ENCODE results near the genes ATP1A2, CASQ1, NCSTN and VANGL2.

GRCh38 chr1:159938076-159938855 is 7.1 kb downstream of the IGSF9 start:
- RRBS: no CpG with 5 or more reads among the region's 8 CpGs

DNA sequence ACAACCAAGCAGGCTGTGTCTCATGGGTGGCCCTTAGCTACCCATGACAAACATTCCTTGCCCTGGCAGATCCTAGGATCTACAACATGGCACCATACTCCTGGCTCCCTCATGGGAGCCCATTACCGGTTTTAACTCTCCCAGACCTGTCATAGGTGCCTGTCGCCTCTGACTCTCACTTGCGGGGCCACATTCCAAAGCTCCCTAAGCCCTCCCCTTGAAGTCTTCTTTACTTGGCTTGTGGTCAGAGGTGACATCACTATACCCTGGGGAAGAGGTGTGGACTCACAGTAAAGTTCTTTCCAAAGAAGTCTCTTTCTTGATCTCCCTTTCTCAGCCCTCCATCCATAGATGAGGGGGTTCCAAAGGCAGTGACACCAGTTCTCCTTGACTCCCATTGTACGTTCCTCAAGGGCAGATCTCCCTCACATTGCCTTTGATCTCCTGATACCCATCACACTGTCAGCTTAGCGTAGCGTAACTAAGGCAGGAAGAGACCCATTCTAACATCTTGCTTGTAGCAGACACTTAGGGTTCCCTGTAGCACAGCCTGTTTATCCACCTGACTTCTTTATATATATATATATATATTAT is 5.5 kb upstream of the SLAMF9 start:
- RRBS: no CpG with 5 or more reads among the region's 6 CpGs

GRCh38 chr1:159970880-159971765 is 17.1 kb upstream of the SLAMF9 start:
- RRBS: no CpG with 5 or more reads among the region's 14 CpGs

- RRBS: no CpG with 5 or more reads among the region's 6 CpGs
Observed at GRCh38 chr1:160032519-160033032, 786 bp upstream of the PIGM start.

DNA sequence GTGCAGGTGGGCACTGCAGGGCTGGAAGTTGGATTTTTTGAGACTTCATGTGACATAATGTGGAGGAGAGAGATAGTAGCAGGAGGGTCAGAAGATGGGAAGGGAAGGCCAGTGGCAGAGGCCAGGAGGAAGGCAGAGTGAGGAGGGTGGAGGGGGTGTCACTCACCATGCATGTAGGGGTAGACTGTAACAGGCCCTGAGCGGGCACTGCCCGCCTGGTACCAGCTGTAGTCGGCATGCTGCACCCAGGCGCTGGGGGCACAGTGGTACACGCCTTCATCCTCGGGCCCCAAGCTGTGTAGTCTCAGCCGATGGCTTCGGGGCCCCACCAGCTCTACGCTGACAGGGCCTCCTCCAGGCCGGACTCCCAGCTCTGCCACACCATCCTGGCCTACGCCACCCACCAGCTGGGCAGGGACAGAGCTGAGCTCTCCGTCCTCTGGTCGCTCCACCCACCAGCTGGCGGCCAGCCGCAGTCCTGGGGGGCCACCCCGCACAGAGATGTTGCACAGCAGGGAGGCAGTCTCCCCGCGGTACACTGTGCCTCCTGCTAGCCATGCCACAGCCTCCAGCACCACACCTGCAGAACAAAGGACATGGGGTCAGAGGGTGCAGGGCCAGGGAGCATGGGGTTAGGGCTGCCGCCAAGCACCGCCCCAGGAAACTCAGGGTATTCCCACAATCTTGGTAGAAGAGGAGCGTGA is 6.2 kb downstream of the IGSF8 start:
- RRBS: no CpG with 5 or more reads among the region's 21 CpGs

- RRBS: no CpG with 5 or more reads among the region's 12 CpGs
Observed at GRCh38 chr1:160115468-160115967, at the start of gene ATP1A2. ATP1A2 (plus strand) TSS chr1:160115759.

- RRBS: no CpG with 5 or more reads among the region's 9 CpGs
Observed at GRCh38 chr1:160117538-160118210, 2.1 kb downstream of the ATP1A2 start.

GRCh38 chr1:160189878-160190905 is at the start of gene CASQ1:
CASQ1 (plus strand) TSS chr1:160190575.
- RRBS: 45% methylated on average over 3 of the region's 18 CpGs

GRCh38 chr1:160238233-160238967 is 23.9 kb downstream of the DCAF8 start:
- RRBS: no CpG with 5 or more reads among the region's 6 CpGs

DNA sequence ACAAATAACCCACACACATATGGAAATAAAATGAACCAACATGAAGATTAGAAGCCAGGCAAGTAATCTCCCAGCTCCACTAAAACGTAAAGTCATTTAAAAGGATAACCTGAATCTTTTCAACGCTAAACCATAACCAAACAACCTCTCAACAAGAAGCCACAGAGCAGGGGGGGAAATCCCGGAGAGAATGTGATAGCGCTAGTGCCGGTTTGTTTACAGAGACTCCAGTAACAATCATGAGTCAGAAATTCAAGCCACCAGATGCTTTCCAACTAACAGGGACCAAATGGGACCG is 901 bp downstream of the DCAF8 start:
- RRBS: no CpG with 5 or more reads among the region's 6 CpGs

DNA sequence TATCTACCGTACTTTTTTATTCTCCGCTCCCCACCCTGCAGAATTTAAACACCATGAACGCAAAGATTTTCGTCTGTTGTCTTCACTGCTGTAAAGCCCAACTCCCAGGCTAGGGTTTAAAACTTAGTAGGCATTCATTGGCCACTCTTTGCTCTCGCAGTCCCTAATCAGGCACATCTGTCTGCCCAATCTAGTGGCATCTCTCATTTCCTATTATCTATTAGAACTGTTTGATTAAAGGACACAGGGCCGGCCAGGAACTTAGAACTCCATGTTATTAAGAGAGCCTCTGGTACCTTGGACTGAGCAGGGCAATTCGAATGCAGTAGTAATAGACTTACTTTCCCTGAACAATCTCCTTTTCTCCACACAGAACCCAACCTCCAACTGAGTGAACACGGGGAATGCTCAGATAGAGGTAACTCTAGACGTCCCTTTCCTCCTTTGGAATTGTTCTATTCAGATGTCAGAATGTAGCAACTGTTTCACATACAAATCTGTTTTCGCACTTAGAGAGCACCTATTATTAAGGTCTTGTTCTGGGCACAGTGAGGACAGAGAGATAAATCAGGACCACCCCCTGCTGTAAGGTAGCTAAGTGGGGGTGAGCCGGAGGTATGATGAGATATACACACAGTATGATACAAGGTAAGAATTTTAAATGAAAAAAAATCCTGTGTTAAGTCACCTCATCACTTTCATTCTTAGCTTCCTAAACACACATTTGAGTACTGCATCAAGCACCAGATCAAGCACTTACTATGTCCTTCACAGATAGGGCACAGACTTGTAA is 1.2 kb upstream of the PEX19 start:
- RRBS: no CpG with 5 or more reads among the region's 11 CpGs

DNA sequence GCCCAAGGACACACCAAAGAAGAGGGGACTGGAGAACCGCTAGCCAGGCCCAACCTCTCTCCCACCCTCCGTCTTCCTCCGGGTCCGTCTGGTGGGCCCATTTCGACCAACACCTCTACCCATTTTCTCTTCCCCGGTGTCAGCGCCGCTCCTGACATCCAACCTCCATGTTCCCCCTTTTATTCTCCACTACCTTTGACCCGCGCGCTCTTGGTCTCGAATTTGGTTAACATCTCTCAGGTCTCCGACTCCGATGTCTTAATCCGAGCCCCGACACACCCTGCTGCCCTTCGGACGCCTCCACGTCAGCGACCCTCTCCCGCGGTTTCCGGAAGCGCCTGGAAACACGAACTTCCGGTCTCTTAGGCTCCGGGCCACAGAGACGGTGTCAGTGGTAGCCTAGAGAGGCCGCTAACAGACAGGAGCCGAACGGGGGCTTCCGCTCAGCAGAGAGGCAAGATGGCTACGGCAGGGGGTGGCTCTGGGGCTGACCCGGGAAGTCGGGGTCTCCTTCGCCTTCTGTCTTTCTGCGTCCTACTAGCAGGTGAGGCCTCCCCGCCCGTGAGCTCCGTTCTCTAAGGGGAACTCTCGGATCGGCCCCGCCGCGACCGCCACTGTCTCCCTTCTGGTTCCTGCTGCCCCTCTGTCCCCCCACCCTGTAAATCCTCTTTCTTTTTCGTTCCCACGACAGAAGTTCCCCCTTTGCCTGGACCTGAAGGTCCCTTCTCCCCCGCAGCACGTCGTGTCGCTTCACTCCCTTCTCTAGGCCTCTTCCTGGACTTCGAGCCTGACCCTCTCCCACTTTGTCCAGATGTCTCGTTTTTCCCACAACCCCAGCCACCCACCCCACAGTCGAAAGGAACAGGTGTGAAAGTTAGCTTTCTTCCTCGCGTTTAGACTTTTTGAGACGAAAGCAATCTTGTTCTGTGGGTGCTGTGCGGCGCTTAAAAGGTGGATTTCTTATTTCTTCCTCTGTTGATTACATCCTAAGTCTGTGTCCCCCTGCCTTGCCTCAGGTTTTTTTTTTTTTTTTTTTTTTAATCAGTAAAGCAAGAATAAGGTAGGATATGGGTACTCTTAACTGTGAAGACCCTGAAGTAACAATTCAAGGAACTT is at the start of gene NCSTN:
Gene NCSTN, plus strand, starts transcription at position 446 of the 1,116 bp plus-strand sequence.
- RRBS: 0% methylated on average over 4 of the region's 60 CpGs

GRCh38 chr1:160400225-160401286 is at the start of gene VANGL2:
VANGL2 (plus strand) TSS chr1:160400564.
- RRBS: 3% methylated on average over 35 of the region's 81 CpGs

DNA sequence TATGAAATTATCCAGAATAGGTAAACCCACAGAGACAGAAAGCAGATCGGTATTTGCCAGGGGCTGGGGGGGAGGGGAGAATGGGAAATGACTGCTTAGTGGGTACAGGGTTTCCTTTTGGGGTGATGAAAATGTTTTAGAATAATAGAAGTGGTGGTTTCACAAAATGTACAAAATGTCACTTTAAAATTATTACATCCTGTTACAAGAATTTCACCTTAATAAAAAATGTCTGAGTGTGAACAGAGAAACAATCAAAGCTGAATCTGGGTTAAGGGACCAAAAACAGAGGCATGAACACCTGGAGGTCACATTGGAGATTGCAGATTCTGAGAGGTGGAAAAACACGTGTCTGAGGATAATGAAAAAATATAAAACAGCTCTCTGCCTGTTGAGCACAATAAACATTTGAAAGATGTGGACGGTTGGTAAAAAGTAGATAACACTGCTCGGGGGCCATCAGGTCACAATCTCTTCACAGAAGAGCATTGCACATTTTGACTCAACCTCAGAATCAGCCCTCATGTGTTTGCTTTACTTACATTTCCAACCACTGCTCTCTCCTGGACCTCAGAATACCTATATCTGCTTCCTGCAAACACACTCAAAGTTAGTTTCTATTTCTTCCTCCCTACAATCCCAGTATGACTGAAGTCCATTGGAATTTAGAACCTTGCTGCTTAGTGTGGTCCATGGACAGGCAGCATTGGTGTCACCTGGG is 3.2 kb downstream of the SLAMF6 start:
- RRBS: no CpG with 5 or more reads among the region's 4 CpGs

DNA sequence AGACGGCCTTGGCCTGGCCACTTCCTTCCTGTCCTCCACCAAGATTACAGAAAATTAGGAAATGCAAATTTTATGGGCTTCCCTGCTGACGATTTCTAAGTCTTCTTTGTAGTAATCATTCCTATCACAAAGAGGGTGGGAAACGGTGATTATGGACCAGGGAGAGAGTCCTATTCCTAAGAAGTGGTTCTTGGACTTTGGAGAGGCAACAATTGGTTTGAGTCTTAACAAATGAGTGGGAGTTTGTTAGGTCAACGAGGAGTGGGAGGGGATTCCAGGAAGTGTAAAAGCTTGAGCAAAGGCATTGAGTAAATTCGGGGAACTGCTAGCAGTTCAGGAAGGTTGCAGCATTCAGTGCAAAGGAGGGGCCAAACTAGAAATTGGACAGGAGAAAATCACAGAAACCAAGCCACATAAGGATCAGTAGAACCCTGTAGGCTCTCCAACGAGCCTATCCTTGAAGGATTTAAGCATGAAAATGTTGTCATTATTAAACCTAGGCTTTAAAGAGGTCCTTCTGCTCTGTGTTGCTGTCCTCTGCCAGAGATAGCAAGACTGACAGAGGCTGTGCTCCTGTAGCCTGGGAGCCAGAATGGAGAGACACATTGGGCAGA is 18.9 kb upstream of the SLAMF1 start:
- RRBS: no CpG with 5 or more reads among the region's 6 CpGs

- RRBS: no CpG with 5 or more reads among the region's 5 CpGs
Observed at GRCh38 chr1:160740139-160740800, 1.2 kb downstream of the SLAMF7 start.

DNA sequence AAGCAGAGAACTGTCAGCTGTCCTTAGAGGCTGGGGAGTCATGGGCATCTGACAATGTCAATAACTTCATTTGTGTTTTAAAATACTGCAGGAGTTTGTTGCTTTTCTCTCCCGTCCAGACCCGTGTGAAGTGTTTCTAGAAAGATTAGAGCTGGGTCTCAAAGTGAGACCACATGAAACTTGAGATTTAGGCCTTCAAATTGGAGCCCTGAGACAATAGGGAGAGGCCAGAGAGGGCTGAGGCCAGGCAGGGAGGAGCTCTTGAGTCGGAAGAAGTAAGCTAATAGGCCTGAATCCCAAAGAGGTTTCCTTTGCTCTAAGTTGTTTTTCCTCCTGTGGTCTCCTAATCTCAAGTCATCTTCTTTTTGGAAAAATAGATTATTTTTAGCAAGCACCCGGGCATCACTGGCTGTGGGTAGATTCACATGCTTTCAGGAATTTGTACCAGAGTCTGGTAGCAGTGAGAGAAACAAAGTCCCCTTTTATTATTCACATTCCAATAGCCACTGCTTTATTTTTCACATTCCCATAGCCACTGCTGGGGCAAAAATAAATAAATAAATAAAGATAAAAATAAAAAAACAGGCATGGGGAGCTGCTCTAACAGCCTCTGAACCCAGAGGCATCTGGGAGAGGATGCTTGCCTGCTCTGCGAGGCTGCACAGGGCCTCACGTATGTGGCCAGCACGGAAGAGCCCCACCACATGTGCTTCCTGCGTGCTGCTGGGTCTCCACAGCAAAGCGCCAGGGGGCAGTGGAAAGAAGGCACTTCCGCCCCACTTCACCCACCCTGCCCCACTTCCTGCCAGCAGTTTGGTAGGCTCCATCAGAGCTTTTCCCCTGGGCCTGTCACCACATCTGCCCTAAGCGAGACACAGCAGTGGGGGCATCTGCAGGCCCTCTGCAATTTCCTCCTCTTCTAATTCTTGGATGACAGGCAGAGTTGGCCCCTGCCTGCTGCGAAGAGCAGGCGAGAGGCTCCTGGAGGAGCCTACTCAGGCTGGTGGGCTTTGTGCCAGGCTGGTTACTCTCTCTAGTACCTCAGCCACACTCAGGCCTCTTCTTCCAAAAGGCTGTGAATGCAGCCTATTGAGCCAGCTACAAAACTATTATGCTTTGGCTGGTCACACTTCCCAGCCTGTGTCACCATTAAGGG is 25.4 kb downstream of the CD244 start:
- RRBS: no CpG with 5 or more reads among the region's 13 CpGs

- RRBS: no CpG with 5 or more reads among the region's 13 CpGs
Observed at GRCh38 chr1:160838632-160839285, 23.9 kb downstream of the CD244 start.

- RRBS: no CpG with 5 or more reads among the region's 19 CpGs
Observed at GRCh38 chr1:160981584-160982005, 27.0 kb upstream of the ITLN2 start.

Measured in foreskin fibroblast (primary cell).